Calu3 (cell line): ENCODE results near the gene SSR3.

- PRO-cap: no peak
Observed at GRCh38 chr3:152382332-152382712, 113.6 kb downstream of the MBNL1 start.

DNA sequence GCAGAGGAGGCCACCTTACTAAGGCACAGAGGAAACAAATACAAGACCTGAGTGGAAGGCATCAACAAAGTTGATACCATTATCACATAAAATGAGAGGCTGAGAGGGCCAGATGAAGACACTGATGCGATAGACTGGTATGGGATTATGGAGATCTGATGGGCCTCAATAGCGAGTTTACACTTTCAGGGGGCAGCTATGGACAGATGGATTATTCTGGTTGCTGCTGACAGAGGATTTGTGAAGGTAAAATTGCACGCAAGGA is 203.8 kb downstream of the MBNL1 start:
- PRO-cap: no peak

DNA sequence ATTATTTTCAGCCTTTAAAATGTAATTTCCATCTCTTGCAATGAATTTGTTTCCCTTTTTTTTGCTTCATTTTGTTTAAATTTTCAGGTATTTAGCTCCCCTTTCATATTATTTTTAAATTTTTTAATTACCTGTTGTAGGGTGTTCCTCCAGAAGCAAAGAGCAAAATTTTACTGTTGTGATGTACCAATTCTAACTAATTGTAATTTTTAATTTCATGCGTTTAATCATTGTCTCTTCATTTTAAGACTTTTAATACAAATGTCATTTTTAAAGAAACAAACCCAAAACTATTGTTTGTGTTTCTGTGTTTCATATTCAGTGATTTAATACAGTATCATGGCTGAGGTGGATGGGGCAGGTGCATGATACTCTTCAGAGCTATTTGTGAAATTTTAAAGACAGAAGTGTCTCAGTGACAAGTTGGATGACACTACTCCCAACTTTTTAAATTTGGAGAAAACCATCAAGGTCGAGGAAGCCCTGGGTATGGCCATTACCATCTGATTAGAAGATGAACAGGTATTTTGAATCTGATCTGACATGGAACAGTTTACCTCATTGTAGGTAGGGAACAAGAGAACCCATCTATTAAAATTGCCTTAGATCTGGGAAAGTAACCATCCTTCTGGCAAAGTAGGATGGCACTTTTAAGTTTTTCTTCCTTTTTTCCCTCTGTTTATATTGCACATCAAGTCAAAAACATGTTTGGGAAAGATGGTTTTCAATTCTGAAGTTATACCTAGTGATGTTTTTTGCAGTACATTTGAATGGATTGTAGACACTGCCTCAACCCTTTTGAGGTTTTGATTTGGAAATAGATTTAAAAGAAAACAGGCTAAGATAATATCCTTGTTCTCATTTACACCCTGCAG is 2.7 kb downstream of the RAP2B start:
- PRO-cap: no peak

DNA sequence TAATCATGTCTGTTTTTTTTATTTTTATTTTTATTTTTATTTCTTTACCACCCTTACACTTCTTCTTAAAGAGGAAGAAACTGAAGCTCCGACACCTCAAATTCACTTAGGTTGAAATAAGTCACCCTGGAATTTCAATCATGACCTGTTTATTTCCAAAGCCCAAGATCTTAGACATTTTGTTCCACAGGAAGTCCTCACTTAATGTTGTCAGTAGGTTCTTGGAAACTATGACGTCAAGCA is 390.8 kb downstream of the RAP2B start:
- PRO-cap: no peak

DNA sequence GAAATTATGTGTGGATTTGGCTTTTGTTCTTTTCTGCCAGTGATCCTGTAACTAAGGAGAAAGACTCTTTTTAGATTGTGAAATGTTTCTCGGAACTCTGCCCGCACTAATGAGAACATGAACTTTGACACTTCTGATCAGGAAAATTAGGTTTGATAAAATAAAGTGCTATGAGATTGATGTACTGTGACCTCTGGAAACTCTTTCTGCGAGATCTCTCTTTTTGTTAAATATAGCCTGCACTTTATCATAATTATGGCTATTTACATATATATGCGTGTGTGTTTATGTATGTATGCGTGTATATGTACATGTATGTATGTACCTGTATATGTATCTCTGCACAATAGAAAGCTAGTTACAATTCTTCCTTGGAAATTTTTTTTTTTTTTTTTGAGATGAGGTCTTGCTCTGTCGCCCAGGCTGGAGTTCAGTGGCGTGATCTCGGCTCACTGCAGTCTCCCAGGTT is 8.6 kb downstream of the ARHGEF26 start:
- PRO-cap: no peak

DNA sequence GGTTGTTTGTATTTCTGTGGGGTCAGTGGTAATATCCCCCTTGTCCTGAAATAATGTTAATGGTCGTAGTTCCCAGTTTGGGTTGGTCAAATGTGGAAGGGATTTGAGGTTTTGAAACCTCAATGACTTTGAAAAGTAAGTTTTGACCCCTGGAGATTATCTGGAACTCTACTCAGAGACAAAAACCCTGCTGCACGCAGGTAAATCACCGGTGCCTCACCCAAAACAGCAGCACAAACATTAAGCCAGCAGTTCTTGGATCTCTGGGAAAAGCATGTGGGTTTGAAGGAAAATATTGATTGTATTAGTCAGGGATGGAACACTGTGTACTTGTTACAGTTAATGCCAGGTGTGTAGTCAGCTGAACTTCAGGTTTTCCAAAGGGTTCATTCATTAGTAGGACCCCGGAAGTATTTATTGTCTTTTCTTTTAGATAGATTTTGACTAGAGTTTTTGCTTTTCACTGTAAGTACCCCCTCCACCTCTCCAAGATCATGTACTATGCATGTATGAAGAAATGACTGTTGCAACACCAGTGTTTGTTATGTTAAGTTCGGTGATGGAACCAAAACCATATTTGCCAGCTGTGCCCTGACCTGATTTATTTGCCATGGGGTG is 14.3 kb downstream of the ARHGEF26 start:
- PRO-cap: no peak

DNA sequence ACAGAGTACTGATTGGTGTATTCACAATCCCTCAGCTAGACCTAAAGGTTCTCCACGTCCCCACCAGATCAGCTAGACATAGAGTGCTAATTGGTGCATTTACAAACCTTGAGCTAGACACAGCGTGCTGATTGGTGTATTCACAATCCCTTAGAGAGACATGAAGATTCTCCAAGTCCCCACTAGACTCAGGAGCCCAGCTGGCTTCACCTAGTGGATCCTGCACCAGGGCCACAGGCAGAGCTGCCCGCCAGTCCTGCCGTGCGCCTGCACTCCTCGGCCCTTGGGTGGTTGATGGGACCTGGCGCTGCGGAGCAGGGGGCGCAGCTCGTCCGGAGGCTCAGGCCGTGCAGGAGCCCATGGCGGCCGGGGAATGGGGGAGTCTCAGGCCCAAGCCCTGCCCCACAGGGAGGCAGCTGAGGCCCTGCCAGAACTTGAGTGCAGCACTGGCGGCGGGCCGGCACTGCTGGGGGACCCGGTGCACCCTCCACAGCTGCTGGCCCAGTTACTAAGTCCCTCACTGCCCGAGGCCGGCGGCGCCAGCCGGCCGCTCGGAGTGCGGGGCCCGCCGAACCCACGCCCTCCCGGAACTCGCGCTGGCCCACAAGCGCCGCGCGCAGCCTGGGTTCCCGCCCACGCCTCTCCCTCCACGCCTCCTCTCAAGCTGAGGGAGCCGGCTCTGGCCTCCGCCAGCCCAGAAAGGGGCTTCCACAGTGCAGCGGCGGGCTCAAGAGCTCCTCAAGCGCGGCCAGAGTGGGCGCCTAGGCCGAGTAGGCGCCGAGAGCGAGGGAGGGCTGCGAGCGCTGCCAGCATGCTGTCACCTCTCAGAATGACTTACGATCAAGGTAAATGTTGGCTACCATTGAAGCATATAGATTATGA is 190.9 kb upstream of the MME start:
- PRO-cap: no peak

- PRO-cap: no peak
Observed at GRCh38 chr3:155418438-155418707, 124.9 kb upstream of the STRIT1 start.

DNA sequence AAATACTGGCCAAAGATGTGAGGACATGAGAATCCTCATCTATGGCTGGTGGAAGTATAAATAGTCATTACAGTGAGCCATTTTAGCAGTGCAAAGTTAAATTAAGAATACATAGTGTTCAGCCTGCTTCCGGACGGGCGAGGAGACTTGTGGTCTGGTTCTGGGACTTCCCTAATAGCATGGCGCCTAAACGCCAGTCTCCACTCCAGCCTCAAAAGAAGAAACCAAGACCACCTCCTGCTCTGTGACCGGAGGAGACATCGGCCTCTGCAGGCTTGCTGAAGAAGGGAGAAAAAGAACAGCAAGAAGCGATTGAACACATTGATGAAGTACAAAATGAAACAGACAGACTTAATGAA is 116.7 kb downstream of the GMPS start:
- PRO-cap: no peak

DNA sequence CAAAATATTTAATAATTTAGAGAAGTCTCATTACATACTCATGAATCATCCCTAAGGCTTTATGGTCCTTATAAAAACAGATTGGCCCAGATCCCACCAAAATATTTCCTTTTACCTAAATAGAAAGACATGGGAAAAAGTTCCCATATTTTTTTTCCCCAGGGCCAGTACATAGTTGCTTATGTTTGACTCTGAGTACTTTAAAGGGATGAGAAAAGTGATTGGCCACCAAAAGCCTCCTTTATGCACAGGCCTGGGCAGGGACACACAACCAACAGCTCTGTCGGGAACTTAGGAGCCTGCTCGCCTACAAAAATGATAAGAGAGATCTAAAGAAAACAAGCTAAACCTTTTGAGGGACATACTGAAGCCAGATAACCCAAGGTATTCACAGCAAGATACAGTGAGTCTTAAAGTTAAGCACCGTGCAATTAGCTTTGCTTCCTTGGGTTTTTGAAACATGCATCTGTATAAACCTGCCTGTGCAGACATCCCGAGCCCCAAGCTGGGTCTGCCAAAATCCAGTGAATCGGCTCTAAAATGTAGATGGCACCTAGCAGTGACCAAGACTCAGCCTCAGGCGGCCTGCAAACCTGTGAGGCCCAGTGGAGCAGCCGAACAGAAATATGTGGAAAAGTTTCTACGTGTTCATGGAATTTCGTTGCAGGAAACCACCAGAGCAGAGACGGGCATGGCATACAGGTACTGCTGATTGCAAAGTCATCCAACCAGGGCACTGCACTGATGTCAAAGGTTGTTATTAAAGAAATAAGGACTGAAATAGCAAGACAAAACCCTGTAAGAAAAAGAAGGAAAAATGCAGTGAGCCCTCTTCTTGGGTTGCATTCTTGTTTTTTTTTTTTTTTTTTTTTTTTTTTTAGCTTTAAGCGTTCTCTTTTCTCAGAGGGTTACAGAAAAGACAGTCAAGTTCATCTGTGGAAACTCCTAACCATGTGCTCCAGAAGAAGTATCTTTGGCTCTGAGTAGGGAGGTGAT is 22.6 kb downstream of the KCNAB1 start:
- PRO-cap: no peak

GRCh38 chr3:156551572-156552147 is 3.3 kb downstream of the SSR3 start:
- PRO-cap: no peak

DNA sequence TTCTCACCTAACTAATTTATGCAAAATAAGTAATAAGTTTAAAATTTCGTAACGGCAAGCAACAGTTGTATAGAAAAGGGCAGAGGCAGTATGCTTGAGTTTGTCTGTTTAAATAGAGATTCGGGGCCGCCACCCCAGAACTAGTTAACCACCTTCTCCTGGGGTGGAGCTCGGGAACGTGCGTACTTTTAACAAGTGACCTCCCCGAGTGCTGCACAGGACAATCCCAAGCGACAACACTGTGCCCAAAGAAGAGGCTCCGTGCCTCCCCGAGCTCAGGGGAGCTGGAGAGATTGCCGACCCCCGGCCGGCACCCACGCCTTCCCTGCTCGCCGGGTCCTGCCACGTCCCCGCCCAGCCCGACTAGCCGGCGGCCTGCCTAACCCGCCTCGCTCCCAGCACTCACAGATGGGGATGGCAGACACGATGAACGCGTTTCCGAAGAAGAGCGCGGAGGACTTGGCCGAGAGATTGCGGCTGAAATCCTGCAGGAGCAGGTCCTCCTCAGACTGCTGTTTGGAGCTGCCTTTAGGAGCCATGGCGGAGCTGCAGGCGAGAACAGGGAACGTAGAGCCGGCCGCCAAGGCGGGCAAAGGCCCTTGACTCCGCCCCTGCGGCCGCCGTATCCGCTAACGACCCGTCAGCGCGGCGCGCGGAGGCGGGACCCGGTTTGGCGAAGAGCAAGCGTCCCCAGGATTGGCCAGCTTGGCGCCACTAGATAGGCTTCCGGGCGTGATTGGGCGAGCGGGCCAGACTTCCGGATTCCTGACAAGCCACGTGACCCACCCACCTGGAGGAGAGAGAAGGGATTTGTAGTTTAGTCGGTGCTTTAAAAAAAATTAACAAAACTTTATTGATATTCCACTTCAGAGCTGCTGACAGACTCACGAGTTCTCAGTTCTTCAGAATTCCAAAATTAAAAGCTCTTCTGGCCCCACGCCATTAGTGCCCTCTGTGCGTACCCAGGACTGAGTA is at the start of gene SSR3:
Gene SSR3, minus strand, starts transcription at position 567 of the 975 bp plus-strand sequence.
- PRO-cap: bidirectional peak, plus-strand start at position 405 of the sequence, minus-strand start at position 341 of the sequence; bidirectional peak, plus-strand start at position 859 of the sequence, minus-strand start at position 567 of the sequence

DNA sequence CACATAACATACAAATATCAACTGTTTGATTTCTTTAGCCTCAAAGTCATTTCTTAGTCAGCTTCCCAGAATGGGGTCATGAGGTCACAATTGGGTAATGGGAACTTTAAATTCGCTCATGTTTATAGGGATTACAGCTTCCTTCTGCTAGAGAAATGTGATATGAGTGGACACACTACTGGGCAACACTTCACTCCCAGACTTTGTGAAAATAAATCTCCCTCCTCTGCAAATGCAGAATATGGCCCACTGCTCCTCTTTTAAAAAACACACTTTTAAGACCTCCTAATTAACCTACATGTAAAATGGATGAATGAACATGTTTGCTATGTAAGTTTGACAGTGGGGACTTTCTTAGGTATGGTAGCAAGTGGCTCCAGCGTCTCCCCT is 9.0 kb upstream of the TIPARP start:
- PRO-cap: no peak

GRCh38 chr3:156677588-156678609 is 3.5 kb downstream of the TIPARP start:
- PRO-cap: no peak

GRCh38 chr3:156680992-156681632 is 6.7 kb downstream of the TIPARP start:
- PRO-cap: no peak

DNA sequence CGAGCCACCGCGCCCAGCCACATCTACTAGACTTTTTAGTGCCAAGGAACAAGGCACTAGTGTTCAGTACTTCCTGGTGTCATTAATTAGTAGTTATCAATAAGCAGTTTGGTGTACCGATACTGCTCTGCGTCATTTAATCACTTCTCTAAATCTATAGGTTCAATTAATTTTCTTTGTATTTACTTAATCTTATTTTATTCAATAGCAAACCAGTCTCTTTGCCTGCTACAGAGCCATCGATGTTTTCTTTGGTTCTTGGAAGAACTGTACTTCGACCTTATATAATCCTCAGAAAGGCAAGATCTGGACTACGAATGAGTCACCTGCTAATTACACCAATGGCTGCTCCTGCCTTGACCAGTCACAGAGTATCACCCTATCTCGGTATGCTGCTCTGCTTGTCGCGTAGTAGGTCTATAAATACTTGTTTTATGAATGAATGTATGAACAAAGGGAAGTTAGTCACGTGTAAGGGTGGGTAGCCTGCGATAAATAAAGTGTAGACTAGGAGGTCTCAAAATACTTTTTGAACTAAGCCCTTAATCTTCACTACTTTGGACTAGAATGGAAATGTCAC is 788 bp upstream of the LEKR1 start:
- PRO-cap: bidirectional peak, plus-strand start at position 464 of the sequence, minus-strand start at position 253 of the sequence

DNA sequence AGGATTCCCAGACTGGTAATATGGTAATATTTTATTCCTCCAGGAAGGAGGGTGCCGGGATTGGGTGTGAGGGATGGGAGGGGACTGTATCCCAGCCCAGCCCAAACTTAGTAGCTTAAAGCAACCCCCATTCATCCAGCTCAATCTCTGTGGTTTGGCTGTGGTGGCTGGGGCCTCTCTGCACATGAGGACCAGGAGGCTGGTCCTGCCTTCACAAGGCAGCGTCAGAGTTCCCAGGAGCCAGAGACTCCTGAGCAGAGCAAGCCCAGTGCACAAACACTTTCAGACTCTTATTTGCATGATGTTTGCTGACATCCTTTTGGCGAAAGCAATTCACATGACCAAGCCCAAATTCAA is 48.4 kb downstream of the CCNL1 start:
- PRO-cap: no peak

GRCh38 chr3:157122725-157123230 is 37.2 kb downstream of the CCNL1 start:
- PRO-cap: no peak

DNA sequence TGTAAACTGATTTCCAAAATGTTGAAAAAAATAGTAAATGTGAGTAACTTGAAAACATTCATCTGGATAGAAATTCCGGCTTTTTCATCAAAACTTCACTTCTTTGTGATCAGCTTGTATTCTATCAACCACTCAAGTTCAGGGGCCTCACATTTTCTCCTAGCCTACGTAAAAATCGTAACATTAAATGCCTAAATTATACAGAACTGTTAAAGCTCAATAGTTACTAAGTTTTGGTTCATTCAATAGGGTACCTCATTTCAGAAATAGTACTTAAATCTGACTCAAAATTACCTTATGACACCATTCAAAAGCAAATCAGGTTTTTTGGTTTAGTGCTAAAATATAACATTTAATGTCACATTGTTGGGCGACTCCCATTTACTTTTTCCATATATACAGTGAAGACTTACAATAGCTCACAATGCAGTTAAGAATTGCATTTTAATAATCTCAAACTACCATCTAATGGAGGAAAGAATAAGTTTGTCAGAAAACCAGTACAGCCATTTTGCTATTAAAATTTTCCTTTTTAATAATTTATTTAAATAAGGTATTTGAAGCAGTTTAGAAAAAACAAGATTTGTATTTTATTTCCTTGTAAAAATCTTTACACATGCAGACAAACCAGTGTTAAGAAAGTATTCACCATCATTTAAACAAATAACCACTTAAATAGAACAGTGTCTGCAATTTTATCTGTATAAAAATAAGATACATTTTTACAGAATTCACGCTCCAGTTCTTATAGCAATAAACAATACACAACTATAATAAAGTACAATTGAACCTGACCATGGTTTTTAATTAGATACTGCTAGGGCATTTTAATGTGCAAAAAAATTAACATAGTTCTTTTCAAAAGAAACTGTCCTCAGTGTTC is 12.5 kb downstream of the CCNL1 start:
- PRO-cap: no peak

DNA sequence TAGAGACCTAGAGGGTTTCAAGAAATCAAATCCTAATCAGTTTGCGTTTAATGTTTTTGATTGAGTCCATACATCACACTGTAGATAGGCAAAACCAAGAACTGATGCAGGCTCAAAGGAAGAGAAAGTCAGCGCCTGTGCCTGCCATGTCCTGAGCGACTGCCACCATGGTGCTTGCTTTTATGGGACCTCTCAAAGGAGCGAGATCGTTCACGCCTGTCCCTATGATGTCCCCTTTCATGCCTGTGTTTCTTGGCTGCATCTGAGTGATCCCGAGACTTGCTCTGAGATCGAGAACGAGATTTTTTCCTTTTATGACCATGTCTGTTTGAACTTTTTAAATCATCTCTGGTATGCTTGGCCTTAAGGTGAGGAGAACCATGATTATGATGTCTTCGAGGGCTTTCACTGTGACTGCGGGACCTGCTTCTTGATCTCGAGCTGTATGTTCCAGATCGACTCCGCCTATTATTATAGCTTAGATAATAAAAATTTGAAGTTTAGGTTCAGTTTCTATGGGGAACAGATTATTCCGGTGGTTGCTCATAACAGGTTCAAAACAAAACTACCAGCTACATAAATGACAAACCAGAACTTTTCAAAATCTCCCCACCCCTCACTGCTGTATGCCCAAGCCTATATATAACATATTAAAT is 11.7 kb downstream of the CCNL1 start:
- PRO-cap: no peak